Left colon (tissue), 1 donor: Measurements from ENCODE around the genes BRD4, AKAP8 and CYP4F12.

DNA sequence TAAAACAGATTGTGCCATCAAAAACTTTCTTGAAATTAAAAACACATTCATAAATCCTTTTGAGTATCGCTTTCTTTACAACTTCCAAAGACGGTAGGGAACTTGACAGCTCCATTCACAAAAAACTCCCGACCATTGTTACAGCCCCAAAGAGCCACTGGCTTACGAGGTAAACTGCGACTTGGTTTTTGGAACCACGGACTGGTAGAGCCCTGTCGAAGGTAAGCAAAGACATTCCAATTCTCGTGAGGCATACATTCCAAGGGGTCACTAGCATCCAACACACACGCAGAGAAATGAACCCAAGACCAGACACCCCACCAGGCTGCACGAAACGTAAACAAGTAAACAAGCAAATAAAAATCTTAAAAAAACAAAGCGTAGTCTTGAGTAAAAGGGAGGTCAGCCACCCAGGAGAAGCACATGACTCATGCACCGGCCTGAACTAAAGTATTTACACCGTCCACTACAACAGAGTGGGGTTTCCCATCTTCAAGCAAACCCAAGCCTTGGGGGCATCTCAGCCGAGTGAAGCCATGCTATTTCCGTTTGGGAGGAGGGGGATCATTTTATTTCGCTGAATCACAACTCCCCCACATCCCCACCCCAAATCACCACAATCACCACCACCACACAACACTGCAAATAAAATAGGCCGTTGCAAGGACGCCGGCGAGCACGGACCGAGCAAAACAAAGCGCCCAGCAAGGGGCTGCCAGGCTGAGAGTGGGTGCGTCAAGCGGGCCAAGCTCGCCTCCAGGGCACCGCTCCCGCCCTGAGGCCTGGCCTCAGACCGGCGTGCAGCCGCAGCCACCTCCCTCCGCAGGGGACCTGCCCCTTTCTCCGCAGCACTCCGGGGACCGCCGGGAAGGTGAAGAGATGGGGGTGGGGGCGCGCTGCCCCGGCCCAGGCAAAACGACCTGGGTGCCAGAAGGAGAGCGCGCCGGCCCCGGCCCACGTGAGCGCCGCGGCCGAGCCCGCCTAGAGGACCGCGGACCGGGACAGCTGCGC, 1.2 kb downstream of the BRD4 start:
- PRO-cap = no peak

DNA sequence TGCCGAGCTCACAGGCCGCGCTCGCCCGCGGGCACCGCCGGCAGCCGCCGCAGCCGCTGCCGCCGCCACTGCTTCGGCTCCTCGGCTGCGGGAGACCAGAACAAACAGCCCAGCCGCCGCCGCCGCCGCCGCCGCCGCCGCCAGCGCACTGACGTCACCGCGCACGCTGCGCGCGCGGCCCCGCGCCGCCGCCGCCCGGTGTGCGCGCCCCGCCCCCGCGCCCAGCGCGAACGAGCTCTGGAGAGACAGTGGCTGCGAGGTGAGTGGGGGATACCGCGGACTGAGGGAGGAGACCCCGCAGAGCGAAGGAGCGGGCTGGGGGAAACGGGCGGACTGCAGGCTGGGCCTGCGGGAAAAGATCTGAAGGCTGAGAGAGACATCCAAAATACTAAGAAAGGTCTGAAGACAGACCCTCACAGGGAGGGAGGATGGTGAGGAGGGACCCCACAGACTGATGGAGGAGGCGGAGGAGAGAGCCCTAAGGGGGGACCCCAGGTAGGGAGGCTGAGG, at the start of gene BRD4:
TSS of gene BRD4 (minus strand) at position 150 of the 510 bp plus-strand sequence.
- PRO-cap = bidirectional peak, plus-strand start at position 248 of the sequence, minus-strand start at position 87 of the sequence

DNA sequence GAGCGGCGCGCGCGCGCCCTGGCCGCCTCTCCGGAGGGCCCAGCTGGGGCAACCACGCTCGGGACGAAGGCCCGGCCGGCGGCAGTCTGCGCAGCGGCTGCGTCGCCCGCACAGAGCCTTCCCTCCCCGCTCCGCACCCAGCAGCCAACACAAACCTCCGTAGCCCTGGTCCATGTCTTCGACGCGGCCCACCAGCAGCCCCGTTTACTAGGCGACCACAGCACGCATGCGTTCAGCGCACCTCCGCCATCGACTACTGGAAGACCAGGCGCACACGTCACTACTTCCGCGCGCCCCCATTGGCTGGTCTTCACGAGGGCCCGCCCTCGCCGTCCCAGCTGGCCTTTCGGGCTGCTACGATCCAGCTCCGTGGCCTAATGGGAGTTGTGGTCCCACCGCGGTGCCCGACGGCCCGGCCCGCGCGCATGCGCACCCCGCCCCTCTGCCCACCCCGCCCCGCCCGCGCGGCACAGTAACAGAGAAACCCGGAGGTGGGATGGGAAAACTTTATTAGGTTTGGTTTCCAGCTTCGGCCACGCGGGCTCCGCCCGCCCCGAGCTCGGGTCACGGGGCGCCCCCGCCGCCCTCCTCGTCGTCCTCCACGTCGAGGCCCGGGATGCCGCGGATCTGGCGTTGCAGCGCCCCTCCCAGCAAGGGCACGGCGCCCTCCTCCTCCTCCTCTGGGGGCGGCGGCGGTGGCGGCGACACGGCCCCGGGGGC, at the start of gene AKAP8:
TSS of gene AKAP8 (minus strand) at position 230 of the 720 bp plus-strand sequence.
- PRO-cap = bidirectional peak, plus-strand start at position 536 of the sequence, minus-strand start at position 258 of the sequence

- PRO-cap = no peak
Measured at GRCh38 chr19:15431402-15432536, 13.0 kb upstream of the AKAP8L start.

GRCh38 chr19:15672672-15673249, at the start of gene CYP4F12:
CYP4F12 (plus strand) TSS chr19:15673087.
- PRO-cap = bidirectional peak, plus-strand start at chr19:15673090, minus-strand start at chr19:15672893

GRCh38 chr19:16102997-16103400, 8.7 kb upstream of the RAB8A start:
- PRO-cap = no peak

DNA sequence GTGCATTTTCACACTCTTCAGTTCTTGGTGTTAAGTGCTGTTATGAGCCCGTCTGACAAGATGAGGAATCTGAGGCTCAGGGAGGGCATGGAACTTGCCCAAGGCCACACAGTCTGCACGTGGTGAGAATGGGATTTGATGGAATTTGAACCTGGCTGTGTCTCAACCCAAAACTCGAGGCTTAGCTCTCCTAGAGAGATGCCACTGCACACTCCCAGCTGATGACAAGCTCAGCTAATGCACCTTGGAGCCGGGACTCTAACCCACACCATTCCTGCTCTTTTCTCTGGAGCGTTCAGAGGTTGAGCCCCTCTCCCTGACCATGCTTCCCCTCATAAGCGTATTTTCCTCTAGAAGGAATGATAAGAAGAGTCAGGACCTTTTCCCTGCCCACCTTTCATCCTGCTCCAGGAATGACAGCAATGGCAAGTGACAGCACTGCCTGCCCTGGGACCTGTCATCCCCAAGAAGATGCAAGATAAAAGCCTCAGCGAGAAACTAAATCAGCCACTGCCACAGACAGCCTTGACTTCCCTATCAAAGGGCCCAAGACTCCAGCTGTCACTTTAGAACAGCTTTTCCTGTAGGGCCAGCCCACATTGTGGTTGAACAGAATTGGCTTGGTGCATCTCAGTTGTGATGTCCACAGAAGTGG, 898 bp downstream of the RAB8A start:
- PRO-cap = no peak

DNA sequence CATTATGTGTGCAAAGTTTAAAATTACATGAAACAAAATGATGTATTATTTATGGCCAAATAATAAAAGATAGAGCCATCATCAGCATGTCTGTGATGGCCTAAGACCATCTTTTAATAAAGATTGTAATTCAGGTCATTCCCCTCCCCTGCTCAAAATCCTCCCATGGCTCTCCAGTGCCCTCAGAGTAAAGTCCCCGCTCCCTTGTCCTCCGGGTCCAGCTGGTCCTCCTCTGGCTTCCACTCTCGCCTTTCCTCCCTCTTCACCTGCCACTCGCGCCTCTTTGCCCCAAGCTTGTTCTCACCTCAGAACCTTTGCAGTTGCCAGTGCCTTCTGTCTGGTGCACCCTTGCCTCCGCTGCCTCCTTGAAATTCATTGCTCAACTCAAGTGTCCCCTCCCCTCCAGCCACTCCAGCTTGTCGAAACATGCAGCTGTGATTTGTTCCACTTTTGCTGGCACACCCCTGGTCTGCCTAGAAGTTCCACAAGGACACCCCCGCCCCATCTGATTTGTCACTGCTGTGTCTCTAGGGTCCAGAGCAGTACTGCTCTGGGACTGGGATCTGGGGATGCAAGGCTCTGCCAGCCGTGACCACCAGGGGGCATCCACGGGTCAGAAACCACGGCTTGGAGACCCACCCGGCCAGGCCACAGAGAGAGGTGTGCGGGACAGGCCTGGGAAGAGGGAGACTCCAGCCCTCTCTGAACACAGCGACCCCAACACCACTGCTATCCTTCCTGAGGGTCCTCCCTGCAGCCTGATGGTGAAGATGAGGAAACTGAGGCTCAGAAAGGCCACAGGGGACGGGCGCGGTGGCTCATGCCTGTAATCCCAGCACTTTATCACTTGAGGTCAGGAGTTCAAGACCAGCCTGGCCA, 49.7 kb downstream of the AP1M1 start:
- PRO-cap = no peak

DNA sequence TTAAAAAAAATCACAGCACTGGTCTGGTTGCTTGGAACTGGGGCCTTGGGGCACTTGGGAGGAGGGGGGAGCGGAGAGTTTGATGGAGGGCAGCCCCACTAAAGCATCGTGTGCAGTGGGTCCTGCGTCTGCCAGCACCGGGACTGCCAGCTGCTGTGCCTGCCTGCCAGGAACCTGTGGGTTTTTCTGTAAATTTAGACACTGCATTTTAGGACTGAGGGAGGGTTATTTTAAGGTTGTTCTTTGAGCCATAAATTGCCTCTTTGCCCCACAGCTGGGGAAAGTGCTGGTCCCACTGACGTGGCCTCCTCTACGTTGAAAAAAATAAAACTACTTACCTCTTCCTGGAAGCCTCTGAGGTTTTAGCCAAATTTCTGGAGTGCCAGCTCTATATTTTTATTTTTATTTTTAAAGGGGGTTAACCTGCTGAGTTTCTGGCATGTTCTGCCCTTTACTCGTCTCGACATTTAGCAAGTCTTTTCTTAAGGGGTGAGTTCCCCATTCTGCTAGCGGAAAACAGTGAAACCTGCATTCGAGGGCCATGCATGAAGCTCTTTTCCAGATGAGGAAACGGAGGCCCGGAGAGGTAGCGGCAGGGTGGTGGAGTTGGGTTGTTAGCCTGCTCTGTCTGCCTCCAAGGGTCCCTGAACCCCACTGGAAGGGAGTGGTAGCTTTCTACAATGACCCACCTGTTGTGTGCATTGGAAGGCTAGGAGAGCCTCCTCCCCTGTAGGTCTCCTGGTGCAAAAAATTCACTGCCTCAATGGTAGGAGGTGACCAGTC, 3.1 kb downstream of the KLF2 start:
- PRO-cap = no peak

GRCh38 chr19:16328308-16328931, 3.8 kb downstream of the KLF2 start:
- PRO-cap = no peak

DNA sequence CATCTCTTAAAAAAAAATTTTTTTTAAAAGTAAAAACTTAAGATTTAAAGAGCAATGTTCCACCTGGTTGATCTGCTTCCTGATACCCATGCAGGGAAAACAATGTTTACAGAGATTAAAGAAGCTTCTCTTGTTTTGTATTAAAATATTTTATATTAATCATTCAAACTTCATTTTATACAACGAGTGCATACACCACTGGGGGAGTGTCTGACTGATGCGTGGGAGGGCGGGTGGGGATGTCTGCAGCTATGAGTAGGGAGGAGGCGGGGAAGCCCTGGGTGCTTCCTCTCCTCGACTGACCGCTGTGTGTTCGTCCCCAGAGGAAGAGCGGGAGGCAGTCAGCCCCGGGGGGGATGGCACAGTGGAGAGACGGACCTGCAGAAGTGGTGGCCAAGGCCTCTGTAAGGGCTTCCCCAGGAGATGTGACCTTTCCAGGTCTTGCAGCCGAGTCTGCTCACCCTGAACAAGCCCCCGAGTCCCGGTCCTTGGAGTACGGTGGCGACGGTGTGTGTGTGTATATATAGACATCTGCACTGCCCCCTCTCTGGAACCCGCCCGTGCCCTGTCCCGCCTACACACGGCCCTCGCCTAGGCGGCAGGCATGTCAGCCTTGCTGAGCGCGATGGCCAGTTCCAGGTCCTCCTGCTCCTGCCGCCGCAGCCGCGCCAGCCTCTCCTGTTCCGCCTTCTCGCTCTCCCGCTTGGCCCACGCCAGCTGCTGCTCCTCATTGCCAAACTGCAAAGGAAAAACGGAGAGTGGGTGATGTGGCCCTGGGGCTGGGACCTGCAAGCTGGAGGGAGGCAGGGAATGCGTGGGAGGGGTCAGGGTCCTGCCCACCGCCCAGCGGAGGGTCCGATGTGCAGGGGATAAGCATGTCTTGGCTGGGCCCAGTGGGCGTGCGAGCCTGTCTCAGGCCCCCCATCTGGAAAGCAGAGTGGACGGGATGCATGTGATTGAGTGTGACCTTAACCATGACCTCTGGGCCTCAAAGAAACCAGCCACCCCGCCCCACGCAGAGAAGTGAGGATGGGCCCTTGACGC, 30.8 kb downstream of the KLF2 start:
- PRO-cap = no peak

GRCh38 chr19:16522732-16523622, 19.3 kb downstream of the CHERP start:
- PRO-cap = no peak

DNA sequence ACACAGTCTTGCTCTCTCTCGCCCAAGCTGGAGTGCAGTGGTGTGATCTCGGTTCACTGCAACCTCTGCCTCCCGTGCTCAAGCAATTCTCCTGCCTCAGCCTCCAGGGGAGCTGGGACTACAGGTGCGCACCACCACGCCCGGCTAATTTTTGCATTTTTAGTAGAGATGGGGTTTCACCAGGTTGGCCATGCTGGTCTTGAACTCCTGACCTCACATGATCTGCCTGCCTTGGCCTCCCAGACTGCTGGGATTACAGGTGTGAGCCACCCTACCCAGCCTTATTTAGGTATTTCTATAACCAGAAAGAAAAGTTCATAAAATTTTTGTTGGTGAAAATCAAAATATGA, 1.5 kb upstream of the CHERP start:
- PRO-cap = no peak

- PRO-cap = no peak
Measured at GRCh38 chr19:16573729-16574286, 1.6 kb upstream of the SLC35E1 start.

GRCh38 chr19:16576014-16577250, 4.2 kb upstream of the SLC35E1 start:
- PRO-cap = no peak

GRCh38 chr19:16585598-16586592, 13.7 kb upstream of the SLC35E1 start:
- PRO-cap = bidirectional peak, plus-strand start at chr19:16586083, minus-strand start at chr19:16585914

DNA sequence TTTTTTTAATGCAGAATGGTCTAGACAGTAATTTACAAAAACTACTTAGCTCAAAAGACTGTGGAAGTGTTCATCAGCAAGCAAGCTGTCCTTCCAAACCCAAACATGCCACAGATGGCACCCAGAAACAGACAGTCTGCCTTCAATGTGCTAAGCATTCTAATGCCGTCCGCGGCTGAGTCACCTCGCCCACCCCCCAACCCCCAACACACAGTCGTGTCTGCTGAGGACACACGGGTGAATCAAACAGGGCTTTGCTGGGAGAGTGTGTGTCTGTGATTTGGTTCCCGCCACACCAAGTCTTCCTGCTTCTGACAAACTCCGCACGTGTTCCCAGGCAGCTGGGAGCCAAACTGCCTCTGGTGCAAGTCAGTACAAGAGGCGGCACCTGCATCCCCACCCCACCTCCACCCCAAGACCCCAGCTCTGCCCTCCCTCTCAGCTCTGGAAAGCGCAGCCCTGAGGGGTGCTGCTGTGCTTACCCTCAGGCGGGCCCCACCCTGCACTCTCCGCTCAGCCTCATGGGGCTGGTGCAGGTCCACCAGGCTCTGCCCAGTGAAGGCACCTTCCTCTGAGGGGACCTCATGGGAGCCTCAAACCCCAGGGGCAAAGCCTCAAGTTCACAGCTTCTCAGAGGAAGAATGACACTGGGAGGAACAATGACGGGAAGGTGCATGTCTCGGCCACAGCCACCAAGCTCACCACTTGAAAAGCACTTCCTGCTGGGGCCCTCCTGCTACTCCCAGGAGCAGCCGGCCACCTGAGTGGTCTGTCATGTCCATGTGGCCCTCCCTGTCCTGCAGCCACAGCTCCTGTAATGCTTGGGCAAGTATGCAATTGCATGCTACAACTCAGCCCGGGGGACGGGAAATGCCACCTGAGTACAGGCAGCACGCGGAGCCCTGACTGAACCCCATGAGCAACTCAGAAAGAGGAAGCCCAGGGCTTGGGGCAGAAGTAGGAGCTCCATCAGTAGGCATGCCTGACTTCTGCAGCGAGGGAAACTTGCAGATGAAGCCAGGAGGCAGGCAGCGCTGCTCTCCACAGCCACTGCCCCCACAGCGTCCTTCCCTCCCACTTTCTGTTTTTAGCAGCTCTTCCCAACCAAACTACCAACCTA, 15.1 kb upstream of the SLC35E1 start:
- PRO-cap = bidirectional peak, plus-strand start at position 927 of the sequence, minus-strand start at position 926 of the sequence

GRCh38 chr19:16594085-16594571, 21.9 kb upstream of the SLC35E1 start:
- PRO-cap = no peak

- PRO-cap = no peak
Measured at GRCh38 chr19:16607786-16608141, 20.2 kb downstream of the MED26 start.

DNA sequence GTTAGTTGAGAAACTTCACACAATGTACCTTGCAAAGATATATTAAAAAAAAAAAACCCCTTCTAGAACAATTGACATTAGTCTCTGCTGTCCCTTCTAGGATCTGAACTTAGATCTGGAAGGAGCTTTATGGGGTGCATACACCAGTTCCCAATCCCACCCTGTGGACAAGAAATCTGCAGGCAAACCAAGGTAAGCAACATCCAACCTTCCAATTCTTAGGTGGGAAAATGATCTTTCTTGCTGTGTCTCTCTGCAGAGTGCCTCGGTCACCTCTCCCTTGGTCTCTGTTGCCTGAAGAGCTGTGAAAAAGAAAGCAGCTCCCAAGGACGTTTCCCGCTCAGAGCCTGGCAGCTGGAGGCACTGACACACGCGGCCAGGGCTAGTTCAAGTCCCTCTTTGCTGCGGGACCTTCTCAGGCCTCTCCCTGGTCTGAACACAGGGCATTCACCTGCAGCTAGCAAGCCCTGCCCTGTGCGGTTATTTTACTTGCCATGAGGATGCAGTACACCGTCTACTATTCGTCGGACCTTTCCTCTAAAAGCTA, 3.9 kb downstream of the MED26 start:
- PRO-cap = no peak